Mesenchymal stem cell of adipose (primary cell): ENCODE measurements around the gene PHACTR3.

GRCh38 chr20:58267785-58268089 lies 39.3 kb upstream of the ANKRD60 start:
- CAGE, long polyA plus RNA: no peak

- CAGE, long polyA plus RNA: no peak
Measured at GRCh38 chr20:58375312-58376081, 13.5 kb upstream of the VAPB start.

DNA sequence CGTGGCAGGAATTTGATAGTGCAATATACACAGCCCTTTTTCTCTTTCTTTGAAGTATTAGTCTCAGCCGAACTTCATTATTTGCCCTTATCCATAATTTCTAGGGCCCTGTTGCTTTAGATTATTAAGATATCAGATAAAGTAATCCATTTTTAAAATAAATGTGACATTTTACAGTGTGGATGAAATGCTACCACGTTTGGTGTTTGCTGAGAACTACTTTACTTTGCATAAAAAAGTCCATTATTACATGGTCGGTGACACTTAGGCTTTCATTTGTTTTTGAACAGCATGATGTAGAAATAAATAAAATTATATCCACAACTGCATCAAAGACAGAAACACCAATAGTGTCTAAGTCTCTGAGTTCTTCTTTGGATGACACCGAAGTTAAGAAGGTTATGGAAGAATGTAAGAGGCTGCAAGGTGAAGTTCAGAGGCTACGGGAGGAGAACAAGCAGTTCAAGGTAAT lies 51.6 kb downstream of the VAPB start:
- CAGE, long polyA plus RNA: no peak

GRCh38 chr20:58446081-58447241 lies 57.4 kb downstream of the VAPB start:
- CAGE, long polyA plus RNA: no peak

GRCh38 chr20:58622808-58623162 lies 28.3 kb upstream of the STX16 start:
- CAGE, long polyA plus RNA: no peak

GRCh38 chr20:58651764-58652640 lies 919 bp downstream of the STX16 start:
- CAGE, long polyA plus RNA: no peak

DNA sequence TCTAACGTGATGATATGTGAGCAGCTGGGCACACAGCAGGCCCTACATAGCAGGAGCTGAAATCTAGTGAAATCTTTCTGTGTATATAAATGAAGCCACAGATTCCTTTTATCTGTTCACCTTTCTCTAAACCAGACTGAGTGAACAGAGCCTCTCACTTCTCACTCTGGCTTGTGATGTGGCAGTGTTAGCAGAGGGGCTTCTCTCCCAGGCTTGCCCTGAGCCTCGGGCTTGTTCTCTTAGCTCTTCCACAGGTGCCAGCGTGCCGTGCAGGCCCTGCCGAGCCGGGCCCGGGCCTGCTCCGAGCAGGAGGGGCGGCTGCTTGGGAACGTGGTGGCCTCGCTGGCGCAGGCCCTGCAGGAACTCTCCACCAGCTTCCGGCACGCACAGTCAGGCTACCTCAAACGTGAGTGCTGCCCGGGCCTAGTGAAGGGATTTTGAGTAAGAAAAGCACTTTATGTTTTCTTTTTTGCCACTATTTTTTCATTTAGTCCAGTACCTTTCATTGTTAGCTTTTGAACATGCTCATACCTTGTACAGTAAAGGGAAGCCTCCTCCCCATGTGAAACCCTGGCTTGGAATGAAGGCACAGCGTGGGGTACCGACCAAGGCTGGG lies 18.1 kb downstream of the STX16 start:
- CAGE, long polyA plus RNA: no peak

GRCh38 chr20:58839374-58839994 lies 51.7 kb upstream of the GNAS start:
- CAGE, long polyA plus RNA: no peak

GRCh38 chr20:58887057-58887323 lies 4.2 kb upstream of the GNAS start:
- CAGE, long polyA plus RNA: no peak

DNA sequence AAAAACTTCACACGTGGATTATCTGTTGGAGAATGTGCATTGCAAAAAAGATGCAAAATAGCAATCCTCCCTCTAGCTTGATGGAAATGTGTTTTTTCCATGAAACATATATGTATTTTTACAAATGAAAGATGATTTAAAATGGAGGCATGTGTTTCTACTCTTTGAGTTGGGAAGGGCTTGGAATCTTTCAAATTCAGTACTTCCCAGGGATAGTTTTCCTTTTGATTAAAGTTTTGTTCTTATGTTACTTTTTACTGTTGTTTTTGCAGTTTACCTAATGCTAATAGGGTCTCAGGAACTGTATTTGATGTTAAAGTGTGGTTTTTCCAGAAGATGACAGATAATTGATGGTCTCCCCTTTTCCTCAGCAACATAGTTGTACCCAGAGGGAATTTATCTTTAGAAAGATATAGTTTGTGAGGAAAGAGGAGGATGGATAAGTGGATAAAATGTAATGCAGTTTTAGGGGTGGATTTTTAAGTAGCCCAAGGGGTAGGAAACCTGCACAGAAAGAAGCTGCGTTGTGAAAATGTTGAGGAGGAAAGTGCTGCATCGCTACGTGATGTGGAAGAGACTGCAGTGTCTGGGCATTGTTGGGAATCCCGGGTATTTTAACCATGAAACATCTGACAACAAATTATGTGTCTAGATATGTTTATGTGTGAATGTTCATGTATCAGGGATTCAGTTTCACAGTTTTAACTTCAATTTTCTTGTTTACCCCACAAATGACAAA lies 3.5 kb downstream of the GNAS start:
- CAGE, long polyA plus RNA: no peak

GRCh38 chr20:58990743-58991495 lies 9.9 kb downstream of the NELFCD start:
- CAGE, long polyA plus RNA: no peak

DNA sequence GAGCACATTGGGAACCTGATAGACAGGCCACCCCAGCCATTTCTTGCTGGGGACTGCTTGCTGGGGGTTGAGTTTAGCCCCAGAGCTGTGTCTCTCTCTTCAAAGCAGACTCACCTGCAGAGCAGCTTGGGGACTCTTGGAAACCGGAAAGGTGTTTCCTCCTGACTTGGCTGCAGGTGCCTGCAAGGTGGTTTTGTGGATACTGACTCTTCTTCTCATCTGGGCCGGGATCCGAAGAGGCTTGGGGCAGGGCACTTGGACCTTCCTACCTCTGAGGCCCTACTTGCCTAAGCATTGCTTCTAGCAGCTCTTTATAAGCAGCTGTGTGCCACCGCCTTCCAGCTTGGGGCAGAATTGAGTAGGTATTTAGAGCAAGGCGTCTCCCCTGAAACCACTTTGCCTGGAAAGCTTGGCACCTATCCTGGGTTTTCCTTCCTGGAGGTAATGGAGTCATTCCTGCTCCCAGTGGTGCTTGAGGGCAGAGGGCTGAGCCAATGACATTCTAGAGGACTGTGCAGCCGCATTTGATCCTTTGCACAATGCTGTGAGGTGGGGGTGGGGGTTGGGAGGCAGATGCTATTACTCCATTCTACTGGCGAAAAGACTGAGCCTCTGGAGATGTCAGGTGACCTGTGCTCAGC lies 3.4 kb upstream of the CTSZ start:
- CAGE, long polyA plus RNA: no peak

GRCh38 chr20:59019633-59019875 lies 325 bp downstream of the TUBB1 start:
- CAGE, long polyA plus RNA: no peak

DNA sequence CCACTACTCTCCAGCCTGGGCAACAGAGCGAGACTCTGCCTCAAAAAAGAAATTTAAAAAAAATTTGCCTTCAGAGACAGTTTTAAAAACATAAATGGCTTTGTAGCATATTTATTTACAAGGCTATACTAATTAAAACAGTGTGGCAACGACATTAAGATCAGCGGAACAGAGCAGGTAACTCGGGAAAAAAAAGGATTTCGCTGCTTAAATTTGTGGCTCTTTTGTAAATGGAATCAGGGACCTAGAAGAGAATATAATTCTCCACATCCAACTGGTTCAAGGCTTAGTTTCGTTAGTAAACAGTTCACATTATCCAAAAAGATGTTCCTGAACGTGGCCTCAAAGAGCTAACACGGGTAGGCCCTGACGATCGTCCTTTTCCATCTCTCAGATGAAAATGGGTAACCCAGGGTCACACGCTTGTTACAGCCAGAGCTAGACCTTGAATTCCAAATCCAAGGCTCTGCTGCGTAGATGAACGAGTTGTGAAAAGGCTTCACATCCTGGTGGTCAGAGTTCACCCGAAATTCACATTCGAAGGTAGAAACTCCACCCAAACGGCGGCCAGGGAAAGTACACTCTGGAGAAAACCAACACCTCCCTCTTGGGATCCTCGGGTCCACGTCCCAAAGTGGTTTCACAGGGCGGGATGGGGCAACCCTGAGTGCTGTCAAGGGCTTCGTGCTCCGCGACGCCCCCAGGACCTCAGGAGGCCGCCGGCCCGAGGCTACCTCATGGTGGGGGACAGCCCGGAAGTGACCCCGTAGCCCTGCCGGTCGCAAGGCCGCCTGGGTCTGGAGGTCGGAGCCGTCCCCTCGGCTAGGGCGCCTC lies 676 bp downstream of the PRELID3B start:
- CAGE, long polyA plus RNA: no peak

DNA sequence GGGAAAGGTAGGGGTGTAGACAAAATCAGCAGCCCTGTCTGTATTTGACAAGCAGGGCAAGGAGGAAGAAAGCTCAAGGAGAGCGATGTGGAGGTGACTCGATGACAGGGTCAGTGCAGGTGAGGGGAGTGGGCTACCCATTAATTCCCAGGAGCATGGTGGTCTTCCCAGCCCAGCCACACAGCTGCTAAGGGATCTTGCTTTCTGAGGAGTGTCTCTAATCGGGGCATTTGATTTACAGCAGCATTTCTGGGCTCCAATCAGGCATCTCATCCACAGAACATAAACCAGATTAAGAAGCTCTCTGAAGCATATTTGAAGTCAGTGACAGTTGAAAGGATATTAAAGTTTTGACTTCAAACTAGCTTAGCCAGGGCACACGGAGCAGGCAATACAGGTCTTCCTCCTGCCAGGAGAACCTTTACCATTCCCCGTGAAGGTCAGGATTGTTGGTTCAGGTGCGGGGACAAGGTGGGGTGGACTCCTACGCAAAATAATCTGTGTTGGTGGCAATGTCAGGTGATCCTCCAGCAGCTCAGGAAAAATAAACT lies 39.9 kb upstream of the ZNF831 start:
- CAGE, long polyA plus RNA: no peak

DNA sequence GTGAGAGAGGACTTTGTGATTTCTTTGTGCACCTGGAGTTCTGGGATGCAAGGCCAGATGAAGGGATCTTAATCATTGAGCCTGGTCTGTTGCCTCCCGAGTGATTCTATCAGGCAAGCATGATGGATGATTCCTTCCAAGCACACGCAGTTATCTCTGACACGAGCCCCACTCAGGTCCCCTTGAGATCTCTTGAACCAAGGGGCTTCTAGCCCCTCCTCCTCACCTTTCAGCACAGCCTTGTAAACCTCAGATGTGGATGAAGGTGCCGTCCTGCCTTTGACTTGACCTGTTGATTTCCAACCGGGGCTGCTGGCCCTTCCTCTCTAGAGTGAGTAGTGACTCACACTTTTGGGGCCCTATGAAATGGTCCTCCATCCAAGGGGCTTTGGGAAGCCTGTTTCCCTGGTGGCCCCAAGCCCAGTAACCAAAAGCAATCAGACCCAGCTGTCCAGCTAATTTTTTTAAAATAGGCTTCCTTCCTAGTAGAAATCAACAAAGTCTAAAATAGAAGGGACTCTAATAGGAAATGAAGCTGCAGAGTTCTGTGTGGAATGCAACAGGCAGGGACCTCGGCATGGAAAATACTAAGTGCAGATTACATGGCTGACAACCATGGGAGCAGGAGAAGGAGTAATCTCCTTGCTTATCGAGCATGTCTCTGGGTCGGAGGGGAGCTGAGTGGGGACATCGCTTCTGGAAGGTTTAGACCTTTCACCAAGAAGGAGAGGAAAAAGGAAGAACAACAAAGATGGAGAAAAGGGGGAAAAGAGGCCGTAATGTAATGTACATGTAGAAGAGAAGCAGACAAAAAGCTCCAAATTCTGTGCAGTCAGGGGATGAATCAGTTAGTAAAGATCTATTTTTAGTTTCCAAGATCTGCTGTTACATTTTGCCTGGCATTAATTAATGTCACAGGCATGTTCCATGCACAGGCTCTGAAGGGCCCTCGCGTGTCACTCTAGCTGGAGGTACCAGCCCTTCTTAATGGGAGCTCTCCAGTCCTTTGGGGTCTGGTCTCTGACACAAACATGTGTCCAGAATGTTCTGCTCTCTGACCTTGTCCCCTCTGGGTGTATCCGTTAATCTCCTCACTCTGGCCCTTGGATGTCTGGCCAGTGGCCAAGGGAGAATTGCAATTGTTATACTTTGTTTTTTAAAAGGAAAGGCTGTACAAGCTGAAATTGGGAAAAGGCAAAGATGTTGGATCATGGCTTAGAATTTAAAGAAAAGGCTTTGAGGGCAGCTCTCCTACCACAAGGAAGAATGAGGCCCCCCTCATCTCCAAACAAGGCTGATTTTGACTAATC lies 16.8 kb upstream of the ZNF831 start:
- CAGE, long polyA plus RNA: no peak

GRCh38 chr20:59289920-59290497 lies 10.4 kb upstream of the EDN3 start:
- CAGE, long polyA plus RNA: no peak

DNA sequence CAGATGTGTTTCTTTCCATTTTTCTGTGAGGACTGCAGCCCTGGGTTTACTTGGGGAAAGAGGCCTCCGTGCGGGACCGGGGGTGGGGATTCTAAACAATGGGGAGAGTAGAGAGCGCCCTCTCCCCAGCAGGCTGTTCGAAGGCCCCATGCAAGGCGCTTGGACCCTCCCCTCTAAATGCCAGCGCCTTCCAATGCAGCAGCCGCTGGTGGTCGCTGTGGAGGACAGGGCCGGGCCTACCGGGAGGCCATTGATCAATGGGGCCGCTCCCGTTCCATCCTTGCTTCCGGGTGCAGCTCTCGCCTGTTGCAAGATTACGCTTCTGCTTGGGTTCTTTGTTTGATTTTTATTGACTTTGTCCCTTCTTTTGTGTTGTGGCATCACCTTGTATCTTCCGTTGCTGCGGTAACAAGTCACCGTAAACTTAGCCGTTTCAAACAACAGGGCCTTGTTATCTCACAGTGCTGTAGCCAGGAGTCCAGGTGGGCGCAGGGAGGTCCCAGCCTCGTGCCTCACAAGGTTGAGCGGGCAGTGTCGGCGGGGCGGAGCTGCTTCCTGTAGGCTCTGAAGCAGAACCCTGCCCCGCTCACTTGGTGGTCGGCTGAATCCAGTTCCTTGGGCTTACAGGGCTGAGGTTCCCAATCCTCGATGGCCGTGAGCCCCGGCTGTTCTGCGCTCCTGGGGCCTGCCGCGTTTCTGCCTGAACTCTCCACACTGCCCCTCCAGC lies 134.6 kb upstream of the PHACTR3 start:
- CAGE, long polyA plus RNA: no peak

GRCh38 chr20:59603711-59604576 lies at the start of gene PHACTR3:
Gene PHACTR3 (plus strand): TSS chr20:59604540.
- CAGE, long polyA plus RNA: no peak

GRCh38 chr20:59675008-59675409 lies 70.7 kb downstream of the PHACTR3 start:
- CAGE, long polyA plus RNA: no peak